Smooth muscle cell (in vitro differentiated cells): ENCODE data around the genes TRPM6 and GNA14.

DNA sequence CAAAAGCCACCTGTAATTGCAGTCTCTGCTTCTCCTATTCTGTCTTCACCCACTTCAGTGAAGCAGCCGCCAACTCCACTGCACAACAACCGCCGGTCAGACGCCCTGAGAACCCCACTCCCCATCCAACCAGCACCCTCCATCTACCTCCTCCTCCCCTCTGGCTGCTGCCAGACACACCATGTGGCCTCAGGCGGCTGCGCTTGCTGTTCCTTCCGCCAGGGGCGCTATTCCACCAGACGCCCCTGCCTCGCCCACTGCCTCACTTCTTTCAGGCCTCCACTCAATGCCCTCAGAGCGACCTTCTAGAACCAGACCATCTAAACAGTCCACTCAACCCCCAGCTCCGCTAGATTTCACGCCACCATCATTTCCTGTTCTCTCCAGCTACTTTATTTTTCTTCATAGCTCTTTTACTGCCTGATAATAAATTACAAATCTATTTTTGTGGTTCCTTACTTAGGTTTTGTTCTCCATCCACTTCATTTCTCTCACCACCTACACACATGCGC is 116.8 kb downstream of the TRPM6 start:
- RAMPAGE, long total RNA, result no peak

- RAMPAGE, long total RNA, result no peak
Measured at GRCh38 chr9:74822303-74822600, 65.5 kb downstream of the TRPM6 start.

DNA sequence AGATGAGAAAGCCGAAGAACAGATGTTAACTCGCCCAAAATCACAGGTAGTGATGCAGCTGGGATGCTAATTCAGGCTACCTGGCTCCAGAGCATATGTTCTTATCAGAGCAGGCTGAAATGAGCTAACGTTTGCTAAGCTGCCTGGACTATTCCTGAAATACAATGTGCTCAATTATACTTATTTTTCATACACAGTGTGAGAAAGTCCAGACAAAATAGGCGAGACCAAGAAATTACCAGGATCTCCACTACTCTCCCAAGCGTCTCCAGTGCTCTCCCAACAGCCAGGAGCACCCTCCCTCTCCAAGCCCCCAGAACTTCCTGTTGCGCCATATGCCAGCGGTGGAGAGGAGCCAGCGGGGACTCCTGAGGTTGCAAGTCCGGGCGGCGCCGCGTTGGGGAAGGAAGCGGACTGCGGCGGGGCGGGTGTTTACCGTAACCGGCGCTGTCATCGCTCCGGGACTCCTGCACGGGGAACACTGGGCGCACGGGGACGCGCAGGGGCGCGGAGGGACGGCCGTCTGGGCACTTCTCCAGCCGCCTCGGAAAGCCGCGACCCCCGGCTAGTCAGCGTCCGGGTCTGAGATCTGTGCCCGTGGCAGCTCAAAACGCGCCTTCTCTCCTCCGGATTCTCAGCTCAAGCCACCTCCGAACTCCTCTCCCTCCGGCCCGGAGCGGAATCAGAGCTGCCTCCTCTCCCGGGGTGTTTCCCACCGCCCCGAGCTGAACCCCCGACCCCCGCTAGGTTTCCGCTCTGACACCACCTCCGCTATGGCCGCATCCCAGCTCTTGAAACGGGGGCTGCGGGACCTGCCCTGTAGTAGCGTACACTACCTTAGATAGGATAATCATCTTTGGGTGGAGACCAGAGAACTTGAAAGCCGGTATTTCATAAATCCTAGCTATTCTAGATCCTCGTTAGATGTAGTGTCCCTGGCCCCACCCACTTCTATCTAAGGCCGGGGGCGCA is 640 bp downstream of the TRPM6 start:
- RAMPAGE, long total RNA, result no peak

GRCh38 chr9:74887767-74888232 is at the start of gene TRPM6:
TRPM6 (minus strand) TSS chr9:74887921.
- RAMPAGE, long total RNA, result no peak

DNA sequence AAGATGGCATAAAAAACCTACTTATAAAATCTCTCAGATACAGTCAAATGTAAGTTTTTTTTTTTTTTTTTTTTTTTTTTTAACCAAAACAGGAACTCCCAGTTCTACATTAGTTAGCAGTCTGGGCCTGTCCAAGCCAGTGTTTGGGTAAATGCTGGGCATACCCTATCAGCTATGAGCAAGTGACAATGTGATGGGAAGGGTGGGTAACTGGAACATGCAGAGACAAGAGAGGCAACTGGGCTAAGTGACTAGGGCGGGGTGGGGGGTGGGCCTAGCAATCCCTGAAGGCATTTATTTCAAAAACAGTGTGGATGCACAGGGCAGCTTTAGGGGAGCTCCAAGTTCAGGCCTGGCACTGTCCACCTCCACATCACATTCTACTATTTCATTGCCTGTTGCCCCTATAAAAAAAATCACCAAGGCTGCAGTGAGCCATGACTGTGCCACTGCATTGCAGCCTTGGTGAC is 2.2 kb downstream of the NMRK1 start:
- RAMPAGE, long total RNA, result no peak

- RAMPAGE, long total RNA, result no peak
Measured at GRCh38 chr9:75087313-75087555, 721 bp downstream of the NMRK1 start.

DNA sequence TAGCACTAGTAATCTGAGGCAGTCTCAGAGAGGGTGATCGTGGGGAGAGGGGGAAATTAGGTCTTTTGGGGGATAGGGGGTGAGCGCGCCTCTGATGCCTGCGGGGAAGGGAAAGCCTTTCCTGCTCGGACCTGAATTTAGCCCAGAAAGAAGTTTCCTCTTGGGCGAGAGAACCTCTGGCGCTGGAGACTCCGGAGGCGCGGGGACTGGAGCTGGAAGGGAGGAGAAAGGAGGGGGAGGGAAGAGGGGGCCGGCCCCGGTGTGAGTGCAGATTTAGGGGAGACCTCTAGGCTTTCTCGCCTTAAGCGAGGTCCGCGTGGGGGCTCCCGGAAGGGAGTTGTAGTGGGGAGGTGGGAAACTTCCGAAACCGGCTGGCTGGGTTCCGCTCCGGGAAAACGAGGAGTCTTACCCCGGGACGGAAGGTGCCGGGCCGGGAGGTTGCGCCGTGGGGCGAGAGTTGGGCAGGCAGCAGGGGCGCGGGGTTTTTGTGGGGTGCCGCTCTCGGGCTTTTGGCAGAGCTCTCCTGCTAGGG is 1.3 kb downstream of the PCSK5 start:
- RAMPAGE, long total RNA, result no peak

DNA sequence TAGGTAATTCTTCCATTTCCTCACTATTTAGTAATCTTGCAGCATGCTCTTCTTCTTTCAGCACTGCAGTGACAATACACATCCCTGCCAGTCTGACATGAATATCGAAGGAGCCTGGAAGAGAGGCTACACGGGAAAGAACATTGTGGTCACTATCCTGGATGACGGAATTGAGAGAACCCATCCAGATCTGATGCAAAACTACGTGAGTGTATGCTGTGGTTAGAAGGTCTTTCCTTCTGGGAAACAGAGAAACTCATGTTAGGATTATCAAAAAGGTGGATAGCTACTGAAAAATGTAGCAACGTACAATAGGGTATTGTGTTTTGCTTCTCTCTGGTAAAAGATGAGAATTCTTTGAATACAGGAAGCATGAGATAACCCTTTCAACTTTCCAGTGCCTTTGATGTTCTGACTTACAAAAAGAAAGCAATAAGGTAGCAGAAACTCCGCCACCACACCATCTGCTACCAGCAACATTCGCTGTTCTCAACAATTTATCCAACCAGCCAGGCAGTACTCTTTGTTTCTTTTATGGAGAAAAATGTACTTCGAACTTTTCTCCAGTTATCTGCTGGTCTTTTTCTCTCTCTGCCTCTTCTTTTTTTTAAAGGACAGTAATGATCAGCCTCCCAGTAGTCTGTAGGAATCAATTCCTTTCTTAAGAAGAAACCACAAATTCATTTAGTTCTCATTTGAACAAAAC is 133.4 kb downstream of the PCSK5 start:
- RAMPAGE, long total RNA, result no peak

- RAMPAGE, long total RNA, result no peak
Measured at GRCh38 chr9:76026842-76027320, 136.4 kb downstream of the PCSK5 start.

DNA sequence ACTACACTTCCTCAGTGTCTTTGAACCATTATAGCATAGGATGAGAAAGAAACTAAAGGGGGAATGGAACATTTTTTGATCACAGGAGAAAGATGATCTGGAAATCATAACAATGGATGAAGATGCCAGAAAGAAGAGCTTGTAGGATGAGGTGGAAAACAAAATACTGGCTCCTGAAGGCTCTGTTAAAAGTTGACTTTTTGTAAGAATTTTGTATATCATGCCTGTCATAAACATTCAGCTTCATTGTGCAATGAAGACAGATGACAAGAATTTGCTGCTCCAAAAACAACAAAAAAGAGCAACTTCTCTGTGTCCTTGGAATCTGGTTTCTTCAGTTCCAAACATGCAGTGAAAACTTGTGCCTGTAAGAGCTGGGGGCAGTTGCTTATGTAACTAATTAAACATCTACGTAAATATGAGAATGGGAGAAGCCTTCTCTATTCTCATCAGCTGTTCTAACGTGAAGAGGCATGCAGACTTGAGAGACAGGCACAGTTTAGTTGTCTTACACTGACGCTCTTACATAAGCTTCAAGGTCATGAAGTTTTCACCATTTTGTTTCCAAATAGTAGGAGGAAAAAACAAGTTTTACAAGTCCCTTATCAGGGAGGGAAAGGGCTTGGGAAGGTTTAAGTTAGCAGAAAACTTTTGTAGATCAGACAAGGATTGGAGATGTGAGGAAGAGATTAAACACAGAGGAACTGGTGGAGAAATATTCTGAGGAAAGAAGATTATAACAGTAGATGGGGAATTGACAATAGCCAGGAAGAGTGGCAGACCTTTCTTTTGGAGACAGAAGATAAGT is 170.5 kb downstream of the RFK start:
- RAMPAGE, long total RNA, result no peak

DNA sequence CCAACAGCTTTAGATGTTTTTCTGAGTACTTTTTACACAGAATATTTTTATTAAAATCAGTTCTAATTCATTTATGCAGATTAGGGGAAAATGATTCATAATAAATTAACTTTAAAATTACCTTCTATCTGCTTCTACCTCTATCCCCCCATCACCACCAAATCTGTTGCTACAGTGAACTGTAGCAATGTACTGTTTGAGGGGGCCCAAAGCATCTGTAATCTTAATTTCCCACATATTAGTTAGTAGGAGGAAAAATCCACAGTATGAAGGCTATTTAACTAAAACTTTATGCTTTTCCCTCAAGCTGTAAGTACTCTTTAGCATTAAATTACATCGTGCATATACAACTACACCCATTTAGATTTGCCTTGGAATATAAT is 8.3 kb downstream of the RFK start:
- RAMPAGE, long total RNA, result no peak

DNA sequence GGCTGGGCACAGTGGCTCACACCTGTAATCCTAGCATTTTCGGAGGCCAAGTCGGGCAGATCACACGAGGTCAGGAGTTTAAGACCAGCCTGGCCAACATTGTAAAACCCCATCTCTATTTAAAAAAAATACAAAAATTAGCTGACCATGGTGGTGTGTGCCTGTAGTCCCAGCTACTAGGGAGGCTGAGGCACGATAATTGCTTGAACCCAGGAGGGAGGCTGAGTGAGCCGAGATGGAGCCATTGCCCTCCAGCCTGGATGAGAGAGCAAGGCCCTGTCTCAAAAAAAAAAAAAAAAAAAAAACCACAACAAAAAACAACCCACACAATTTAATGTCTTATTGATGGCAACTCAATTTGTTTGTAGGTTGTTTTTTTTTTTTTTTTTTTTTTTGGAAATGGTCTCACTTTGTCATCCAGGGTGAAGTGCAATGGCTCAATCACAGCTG is 27.1 kb upstream of the RFK start:
- RAMPAGE, long total RNA, result no peak

DNA sequence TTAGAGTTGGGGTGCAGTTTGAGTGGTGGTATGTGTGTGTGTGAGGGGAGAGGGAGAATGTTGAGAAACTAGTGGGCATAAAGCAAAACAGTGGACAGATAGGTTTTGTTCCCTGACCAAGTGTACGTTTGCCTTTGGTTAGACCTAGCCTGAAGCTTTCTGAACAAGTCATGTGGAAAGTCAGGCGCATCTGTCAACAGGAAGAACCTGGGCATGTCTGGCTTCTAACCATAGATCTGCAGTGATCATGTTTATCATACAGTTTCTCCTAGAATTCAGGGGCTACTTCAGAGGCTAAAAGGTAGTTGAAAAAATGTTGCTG is 162.0 kb downstream of the GCNT1 start:
- RAMPAGE, long total RNA, result no peak

DNA sequence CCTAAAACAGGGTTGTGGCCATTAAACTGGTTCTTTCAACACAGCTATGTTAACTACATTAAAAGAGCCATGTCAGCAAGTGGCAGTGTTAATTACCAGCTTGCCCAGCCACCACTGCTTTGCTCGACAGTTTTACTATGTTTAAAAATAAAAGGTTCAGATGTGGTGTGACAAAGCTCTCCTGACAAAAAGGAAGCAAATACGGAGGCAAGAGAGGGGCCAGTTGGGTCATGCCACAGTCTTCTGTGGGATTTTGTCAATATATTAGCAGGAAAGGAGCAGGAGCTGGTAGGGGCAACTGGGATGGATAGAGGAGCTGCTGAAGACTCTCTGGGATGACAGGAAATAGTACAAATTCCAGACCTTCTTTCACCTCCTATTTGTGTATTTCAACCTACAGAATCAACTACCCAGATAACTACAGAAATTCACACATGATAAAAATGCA is 191.7 kb downstream of the GCNT1 start:
- RAMPAGE, long total RNA, result no peak

DNA sequence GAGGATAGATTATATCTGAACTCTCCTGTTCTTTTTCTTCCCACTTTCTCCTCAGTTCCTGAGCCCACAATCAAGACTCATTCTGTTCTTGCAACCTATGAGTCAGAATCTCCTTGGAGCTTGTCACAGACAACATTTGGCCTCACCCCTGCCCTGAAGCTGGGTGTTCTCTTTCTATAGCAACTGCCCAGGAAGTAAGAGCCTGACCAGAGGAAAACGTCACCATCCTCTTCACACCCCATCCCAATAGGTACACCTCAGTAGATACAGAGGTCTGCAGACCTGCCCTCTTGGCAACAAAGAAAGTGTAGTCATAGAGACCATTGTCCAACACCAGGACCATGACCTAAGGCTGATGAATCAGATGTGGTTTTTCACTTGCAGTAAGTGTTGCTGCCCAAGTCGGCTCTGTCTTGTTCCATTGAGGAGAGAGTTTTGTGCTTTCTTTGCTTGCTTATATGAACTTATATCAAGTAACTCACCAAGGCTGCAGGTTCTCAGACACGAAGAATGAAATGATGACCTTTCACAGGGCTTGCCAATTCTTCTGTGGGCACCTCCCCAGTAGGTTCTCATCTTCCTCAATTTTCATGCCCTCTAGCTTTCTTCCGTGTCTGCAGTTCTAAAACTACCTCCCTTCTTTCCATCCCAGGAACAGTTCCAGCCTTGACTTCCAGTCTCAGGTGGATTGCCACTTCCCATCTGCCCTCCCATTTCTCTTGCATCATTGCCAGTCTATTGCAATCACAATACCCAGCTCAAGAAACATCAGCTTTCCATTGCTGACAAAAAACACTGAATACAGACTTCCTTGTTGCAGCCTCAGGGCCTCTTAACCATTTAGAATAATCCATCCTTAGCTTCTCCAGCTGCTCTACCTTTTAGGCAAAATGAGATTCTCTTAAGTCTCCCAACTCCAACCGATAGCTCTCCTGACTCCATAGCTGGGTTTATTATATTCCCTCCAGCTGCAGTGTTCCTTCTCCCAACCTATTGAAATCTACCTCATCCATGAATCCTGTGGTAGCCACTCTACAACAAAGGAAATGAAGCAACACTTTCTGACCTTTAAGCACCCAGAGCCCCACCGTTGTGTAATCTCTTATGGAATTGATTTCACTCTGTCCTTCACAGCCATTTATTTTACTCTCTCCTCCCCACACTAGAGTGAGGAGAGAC is 217.6 kb downstream of the PRUNE2 start:
- RAMPAGE, long total RNA, result no peak

DNA sequence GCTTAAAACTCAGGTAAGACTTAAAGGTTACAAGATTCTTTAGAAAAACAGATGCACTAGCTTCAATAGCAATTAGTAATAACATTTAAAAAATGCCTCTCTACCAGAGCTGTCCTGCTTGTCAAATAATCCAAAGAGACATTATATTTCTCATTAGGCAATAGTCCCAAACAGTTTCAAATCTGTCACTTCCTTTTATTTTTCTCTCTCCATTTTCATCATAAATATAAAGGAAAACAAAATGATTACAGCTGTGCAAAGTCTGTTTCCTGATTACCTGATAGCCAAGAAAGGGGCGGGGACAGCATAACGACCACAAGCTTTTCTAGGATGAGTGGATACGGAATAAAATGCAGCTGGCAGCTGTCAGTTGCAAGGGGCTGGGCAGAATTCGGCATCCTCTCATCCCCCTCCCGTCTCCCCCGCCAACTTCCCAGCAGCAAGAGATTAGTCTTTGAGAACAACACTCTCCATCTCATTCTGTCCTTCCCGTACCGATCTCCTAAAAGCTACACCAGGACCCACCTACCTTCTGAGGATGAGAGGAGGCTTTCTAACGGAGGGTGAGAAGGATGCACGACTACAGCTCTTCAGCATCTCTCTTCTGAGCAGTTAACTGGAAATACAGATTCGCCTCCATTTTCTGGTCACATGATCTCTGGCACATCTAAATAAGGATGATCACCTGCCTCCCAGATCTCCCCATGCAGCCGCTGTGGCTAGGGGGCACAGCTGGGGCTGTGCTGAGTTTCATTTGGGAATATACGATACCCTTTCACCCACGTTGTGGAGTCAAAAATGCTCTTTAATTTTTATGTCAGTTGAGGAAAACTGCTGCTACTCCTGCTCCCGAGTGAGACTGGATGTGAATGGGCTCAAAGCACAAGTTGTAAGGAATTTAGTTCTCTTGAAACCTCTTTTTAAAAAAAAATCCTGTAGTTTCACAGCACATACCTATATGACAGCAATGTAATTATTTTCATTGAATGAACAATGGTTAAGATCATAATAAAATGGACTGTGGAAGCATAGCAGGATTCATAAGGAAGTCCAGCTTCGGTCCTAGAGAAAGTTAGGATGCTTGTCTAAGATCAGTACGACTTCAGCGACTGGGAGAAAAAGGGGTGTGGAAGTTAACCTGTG is 214.0 kb downstream of the PRUNE2 start:
- RAMPAGE, long total RNA, result no peak

GRCh38 chr9:77408823-77409791 is 231.8 kb downstream of the VPS13A start:
- RAMPAGE, long total RNA, result no peak

GRCh38 chr9:77648201-77649157 is at the start of gene GNA14:
GNA14 (minus strand) TSS chr9:77648322.
- RAMPAGE, long total RNA, result no peak

DNA sequence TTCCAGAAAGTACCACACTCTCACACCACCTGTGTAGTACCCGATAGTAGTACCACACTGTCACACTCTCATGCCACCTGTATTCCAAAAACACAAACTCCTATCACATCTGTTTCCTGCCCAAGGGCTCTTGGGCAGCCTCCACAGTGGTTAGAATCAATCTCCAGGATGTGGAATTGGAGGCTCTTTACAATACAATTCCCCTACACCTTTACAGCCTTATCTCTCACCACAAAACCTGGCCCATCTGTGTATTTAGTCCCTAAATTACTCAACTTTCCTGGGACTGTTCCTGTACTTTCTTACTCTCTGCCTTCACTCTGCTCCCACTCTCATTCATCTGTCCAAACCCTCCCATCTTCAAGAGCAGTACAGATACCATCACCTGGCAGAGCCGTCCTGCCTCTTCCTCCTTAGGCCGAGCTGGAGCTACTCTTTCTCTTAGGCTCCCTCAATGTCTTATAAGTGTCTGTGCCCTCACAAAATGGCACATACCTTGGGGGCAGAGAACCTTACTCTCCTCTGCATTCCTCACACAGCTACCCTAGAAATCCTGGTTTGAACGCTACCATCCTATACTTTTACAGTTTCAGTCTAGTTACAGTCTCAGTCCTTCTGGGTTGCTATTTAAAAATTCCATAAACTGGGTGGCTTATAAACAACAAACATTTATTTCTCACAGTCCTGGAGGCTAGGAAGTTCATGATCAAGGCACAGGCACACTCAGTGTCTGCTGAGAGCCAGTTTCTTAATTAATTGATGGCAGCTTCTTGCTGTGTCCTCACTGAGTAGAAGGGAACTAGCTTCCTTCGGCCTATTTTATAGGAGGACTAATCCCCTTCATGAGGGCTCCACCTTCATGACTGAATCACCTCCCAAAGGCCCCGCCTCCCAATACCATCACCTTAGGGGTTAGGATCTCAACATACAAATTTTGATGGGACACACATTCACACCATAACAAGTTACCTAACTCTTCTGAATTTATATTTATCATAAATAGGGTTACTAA is 130.2 kb downstream of the GNAQ start:
- RAMPAGE, long total RNA, result no peak

DNA sequence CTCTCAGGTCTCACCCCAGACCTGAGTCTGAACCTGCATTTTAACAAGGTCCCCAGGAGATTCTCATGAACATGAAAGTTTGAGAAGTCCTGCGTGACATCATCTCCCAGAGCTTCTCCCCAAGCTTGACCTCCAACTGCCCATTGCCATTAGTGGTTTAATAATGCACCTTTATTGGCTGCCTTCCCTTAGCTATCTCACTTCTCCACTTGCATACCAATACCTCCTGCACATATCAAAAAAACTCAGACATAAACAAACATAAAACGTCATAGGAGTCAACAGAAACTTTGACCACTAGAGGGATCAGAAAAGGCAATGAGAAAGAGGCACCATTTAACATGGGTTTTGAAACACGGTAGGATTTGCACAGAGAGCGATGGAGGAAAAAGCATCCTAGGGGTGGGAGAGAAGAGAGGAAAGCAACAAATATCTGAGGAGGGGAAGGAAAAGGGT is 27.2 kb downstream of the GNAQ start:
- RAMPAGE, long total RNA, result no peak